HT1080 (cell line): ENCODE results near the genes AP1S1 and SPDYE6.

RAMPAGE:
- cytosol, long total RNA = start-site peak on the plus strand at chr7:101154418-101154498, 637 and 626 reads in 2 replicates
- long total RNA = start-site peak on the plus strand at chr7:101154418-101154495, 473 reads
- nucleus, long total RNA = no peak
These were observed at the start of gene AP1S1 for GRCh38 chr7:101153925-101154859. Gene AP1S1, plus strand, starts transcription at chr7:101154476.

DNA sequence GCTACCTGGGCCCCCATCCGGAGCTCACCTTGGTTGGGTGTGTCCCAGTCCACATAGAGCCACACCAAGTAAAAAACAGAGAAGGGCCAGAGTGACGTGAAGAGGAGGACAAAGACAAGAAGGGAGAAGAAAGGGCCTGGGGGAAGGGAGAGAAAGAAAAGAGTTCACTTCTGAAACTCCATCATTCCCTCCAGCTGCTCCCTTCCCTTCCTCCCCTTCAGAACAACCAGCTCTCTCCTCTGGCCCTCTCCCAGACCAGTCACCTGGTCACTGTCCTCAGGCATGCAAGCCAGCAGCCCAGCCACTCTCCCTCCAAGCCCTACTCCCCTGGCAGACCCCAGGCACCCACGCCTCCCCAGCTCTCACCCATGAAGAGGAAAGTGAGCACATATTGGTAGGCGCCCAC, 453 bp downstream of the MOGAT3 start:
RAMPAGE:
- cytosol, long total RNA = no peak
- long total RNA = no peak
- nucleus, long total RNA = no peak

DNA sequence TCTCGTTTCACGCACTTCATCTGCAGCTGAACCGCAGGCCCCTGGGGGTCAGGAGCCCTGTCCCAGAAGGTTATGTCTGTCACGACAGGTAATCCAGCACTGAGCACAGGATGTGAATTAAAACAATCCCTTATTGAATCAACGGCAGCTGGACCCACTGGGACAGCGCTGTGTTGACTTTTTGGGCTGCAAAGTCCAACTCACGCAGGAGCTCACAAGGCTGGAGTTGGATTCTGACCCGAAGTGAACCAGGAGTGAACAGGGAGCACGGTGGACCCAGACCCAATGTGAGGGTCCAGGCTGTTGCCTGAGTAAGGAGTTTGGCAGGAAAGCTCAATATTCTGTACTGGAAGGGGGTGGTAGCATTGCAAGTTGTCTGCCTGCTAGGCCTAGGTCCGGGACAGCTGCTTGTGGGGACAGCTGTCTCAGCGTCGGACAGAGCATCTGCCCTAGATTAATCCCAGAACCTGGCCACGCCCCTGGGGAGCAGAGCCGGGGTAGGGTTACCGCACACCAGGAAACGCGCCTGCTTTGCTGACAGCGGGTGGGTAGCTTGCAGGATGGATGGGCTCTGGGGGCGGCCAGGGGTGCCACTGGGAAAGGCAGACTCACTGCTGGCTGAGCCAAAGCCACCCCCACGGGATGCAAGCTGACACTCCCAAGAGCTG, 24.0 kb downstream of the COL26A1 start:
RAMPAGE:
- cytosol, long total RNA = no peak
- long total RNA = no peak
- nucleus, long total RNA = no peak

DNA sequence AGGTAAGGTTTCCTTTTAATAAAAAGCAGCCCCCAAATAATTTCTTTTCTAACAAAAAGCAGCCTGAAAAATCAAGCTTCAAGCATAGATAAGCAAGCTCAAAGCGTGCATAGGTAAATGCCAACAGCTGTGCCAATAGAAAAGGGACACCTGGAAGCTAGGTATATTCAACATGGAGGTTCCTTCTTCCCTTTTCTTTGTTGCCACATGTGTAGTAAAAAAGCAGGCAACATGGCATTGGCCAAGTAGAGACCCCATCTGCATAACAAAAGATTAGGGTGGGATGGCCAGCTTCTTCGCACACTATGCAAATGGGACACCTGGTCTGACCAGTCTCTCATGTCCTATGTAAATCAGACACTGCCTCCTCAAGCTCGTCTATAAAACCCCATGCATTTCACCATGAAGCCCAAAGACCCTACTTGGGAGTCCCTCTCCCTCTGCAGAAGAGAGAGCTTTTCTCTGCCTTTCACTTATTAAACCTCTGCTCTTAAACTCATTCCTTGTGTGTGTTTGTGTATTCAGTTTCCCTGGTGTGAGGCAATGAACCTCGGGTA, 54.0 kb downstream of the MYL10 start:
RAMPAGE:
- cytosol, long total RNA = no peak
- long total RNA = no peak
- nucleus, long total RNA = no peak

DNA sequence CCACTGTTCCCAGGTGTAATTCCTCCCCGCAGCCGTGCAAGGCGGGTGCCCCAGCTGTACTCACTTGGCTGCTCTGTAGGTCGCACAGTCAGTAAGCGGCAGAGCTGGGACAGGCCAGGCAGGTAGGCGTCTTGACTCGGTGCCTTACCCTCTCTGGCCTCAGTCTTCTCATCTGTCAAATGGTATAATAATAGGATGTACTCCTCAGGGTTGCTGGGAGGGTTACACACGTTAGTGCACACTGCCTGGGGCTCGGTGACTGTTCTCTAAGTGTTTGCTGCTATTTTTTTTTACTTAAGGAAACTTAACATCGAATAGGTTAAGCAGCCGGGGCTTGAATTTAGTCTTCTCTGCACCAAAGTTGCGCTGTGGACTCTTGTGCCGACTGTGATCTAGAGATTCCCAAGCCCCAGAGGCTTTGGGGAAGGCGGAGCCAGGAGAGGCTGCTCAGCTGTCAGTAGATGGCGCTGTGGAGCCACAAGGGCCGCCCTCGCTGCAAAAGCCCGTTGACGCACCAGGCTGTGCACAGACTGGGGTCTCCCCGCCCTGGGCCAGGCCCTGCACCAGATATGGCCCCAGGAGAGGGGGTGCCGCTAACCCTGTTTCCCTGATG, 26.9 kb downstream of the MYL10 start:
RAMPAGE:
- cytosol, long total RNA = no peak
- long total RNA = no peak
- nucleus, long total RNA = no peak

DNA sequence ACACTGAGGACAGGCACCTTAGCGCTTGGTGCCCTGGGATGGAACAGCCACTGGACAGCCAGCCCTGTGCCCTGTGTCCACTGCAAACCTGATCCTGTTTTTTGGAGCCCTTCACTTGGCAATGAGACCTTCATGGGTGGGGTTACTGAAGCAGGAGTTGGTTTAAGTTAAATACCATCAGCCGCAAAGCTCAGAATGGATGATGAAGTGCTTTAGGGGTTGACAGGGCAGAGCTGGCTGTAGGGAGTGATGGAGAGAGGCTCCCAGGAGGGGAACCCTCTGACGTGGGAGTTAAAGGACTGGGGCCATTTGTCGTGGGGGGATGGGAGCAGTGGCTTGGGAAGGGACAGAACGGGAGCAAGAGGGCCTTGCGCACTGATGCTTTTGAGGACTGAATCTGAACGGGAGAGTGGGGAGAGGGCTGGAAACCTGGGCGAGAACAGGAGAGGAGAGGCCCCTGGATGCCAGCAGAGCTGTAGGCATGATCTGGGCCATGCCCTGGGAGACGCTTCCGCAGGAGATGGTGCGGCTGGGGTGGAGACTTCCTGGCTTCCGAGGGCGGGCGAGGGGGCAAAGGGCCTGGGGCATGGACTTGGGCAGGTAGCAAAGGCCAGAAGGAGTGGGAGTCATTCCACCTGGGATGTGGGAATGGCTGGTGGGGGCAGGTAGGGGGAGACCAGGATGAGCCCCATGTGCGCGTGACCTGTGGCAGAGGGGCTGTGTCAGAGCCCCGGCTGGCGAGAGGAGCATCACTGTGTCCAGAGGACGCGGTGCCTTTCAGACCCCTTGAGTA, 51.3 kb downstream of the CUX1 start:
RAMPAGE:
- cytosol, long total RNA = no peak
- long total RNA = no peak
- nucleus, long total RNA = no peak

GRCh38 chr7:101891815-101892771, 74.7 kb downstream of the CUX1 start:
RAMPAGE:
- cytosol, long total RNA = no peak
- long total RNA = no peak
- nucleus, long total RNA = no peak

RAMPAGE:
- cytosol, long total RNA = no peak
- long total RNA = no peak
- nucleus, long total RNA = no peak
These were observed 82.8 kb downstream of the CUX1 start for GRCh38 chr7:101899846-101900968.

DNA sequence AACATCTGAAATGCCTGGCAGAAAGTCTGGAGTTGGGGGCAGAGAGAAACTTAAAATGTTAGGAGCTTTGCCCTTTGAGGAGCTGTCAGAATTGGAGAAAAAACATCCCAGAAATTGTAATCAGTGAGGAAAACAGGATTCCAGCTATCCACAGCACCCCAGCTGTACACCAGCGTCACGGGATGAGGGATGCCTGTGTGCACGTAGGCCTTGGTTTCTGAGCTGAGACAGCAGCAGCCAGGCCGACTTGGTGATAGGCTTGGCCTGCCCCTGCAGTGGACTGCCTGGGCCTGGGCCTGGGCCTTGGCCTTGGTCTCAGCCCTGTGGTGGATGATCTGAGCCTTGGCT, 93.4 kb downstream of the CUX1 start:
RAMPAGE:
- cytosol, long total RNA = no peak
- long total RNA = no peak
- nucleus, long total RNA = no peak

GRCh38 chr7:101912701-101912900, 95.2 kb downstream of the CUX1 start:
RAMPAGE:
- cytosol, long total RNA = no peak
- long total RNA = no peak
- nucleus, long total RNA = no peak

DNA sequence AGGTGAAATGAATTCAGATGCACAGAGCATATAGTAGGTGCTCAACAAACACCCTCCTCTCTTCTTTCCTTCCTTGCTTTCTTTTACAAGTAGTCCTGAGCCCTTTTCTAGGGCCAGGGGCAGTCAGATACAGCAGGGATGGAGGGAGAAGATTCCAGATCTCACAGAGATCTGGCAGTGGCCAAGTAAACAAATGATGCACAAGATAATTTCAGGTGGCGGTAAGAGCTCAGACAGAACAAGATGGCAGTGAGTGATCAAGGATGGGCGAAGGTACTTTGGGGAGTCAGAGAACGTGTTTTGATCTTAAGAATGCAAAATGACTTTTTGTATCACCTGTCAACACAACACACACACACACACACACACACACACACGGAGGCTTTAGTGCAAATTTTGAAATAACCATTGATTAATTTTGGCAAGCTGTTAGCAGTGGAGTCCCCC, 109.4 kb downstream of the CUX1 start:
RAMPAGE:
- cytosol, long total RNA = no peak
- long total RNA = no peak
- nucleus, long total RNA = no peak

DNA sequence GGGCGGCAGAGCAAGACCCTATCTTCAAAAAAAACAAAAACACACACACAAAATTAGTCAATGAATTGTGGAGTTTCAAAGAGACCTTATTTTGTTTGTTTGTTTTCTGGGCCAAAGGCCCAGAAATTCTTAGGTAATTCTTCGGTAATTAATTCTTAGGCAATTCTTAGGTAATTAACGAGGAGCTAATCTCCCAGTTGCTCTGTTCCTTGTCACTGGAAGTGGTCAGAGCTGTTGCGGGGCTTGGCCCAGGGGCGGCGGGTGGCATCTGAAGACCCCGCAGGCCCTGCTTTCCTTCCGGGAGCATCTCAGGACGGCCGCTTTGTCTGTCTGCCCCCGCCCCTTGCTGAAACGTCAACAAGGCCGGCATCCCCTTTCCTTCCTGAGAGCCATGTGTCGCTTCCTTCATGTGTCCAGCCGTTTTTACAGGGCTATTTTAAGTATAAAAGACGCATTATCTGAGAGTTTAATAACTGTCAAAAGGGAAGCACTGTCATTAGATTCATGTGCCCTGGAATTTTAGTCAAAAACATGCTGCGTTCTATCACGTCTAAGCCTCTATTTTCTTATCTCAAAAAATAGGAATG, 110.3 kb downstream of the CUX1 start:
RAMPAGE:
- cytosol, long total RNA = no peak
- long total RNA = no peak
- nucleus, long total RNA = no peak

GRCh38 chr7:101935787-101936115, 118.3 kb downstream of the CUX1 start:
RAMPAGE:
- cytosol, long total RNA = no peak
- long total RNA = no peak
- nucleus, long total RNA = no peak

DNA sequence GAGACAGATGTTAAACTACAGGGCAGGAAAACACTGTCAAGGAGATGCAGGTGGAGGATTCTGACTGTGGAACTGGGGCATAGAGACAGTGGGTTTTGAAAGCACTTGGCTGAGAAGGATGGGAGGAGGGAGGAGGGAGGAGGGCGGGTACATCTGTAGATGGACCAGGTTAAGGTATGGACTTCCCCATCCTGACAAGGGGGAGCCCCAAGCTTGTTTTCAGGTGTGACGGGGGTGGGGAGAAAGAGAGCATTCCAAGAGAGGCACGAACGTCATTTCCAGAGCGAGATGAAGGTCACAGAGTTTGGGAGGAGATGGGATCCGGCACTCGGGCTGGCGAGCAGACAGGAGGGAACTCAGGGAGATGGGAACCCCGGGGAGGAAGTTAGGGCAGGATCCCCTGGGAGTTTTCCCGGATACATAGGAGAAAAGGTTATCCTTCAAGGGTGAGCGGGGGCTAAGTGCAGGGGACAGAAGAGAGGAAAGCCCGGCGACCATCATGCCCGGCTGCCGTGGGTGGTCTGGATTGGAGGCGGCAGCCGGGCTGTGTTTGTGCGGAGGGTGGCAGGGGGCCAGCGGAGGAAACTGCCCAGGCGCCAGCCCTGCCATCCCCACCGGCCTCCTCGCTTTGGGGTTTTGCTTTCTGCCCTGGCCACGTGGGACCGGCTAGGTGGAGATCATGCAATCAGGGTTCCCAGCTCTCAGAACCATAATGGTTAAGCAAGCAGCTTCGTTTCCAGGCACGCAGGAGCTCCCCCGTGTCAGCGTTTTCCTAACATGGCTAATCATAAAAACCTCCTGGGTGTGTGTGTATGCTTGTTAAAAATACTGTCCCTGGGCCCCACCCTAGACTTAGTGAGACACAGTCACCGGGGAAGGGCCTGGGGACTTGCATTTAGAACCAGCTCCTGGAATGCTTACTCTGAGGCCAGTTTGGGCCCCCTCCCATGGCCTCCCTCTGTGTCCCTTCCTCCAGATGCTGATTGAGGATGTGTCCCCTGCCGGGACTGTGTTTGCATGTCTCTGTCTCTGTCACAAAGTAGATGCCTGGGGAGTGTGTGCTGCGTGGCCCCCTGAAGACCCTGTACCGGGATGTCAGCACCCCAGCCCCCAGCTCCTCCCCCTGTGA, 119.1 kb downstream of the CUX1 start:
RAMPAGE:
- cytosol, long total RNA = no peak
- long total RNA = no peak
- nucleus, long total RNA = no peak

RAMPAGE:
- cytosol, long total RNA = no peak
- long total RNA = no peak
- nucleus, long total RNA = no peak
These were observed 165.1 kb upstream of the SH2B2 start for GRCh38 chr7:102121661-102121860.

RAMPAGE:
- cytosol, long total RNA = no peak
- long total RNA = no peak
- nucleus, long total RNA = no peak
These were observed 116.3 kb upstream of the SH2B2 start for GRCh38 chr7:102170326-102170732.

RAMPAGE:
- cytosol, long total RNA = no peak
- long total RNA = no peak
- nucleus, long total RNA = no peak
These were observed 38.2 kb upstream of the SH2B2 start for GRCh38 chr7:102248134-102249146.

DNA sequence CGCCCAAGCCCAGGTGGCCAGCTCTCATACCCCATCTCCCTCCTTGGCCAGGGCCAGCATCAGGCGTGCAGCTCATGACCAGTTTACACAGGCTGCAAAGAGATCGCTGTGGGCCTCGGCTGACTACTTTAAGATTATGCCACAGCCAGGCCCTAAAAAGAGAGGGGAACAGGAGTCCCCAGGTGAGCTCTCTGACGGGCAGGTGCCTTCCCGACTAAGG, 33.5 kb upstream of the SH2B2 start:
RAMPAGE:
- cytosol, long total RNA = no peak
- long total RNA = no peak
- nucleus, long total RNA = no peak

RAMPAGE:
- cytosol, long total RNA = no peak
- long total RNA = no peak
- nucleus, long total RNA = no peak
These were observed 566 bp upstream of the SH2B2 start for GRCh38 chr7:102285959-102286644.

GRCh38 chr7:102356311-102356848, at the start of gene SPDYE6:
Gene SPDYE6, minus strand, starts transcription at chr7:102356444.
RAMPAGE:
- cytosol, long total RNA = no peak
- long total RNA = no peak
- nucleus, long total RNA = no peak